Subcutaneous adipose tissue (tissue), 3 donors: ENCODE measurements around a stretch of chr17.

DNA sequence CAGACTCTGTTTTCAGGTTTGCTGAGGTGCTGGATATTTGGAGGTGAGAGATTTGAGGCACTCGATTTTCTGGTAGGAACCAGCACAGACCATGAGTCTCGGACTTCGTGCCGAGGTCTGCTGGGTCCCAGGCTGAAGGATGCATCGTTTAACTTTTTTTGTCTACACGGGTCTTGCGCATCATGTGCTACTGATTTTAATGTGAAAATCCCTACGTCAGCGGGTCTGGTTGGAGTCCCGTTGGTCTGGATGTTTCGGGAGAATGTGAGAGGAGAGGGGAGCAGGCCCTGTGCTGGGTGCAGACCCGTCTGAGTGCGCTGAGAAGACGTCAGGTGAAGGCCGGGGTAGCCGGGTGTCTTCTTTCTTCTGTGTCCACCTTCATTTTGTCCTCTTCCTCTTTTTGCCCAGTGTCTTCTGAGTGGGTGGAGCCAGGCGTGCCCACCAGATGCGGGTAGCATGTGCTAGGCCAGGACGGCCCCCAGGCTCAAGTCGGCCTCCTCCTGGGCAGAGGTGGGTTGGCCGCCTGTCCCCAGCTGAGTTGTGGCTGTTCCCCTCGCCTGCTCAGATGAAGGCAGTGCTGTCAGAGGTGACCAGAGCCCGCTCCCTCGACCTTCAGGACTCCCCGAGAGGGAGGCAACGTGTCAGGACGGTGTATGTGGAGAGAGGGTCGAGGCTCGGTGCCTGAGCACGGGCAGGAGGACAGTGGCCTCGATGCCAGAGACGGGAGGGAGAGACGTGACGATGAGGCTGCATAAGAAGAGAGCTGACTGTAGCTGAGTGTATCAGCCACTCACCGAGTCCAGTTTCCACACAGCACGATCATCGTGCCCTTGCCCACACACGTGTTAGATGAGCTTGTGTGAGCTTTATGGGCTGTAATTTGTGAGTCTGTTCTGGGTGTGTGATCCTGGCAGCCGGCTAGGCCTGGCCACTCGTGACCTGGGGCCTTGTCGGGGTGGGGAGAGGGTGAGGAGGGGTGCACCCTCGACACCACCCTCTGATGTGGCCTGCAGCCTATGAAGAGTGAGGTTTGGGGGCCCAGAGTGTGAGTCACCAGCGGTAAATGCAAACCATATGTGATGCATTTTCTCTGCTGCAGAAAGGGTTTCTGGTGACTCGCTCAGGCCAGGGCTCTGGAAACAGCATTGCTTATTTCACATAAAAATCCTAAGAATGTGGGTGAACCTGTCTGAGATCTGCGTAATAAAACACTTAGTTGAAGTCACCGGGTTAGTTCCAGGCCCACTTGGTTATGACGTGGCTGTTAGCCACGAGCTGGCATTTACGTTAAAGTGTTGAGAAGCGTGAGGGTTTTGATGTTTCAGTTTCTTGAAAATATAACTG lies 3.7 kb downstream of the METRNL start:
- PRO-cap: unidirectional peak, minus-strand start at position 385 of the sequence; bidirectional peak, plus-strand start at position 1,114 of the sequence, minus-strand start at position 922 of the sequence
- RAMPAGE, long total RNA, 3 experiments: start-site peak on the plus strand in 1 of 3 experiments, centred at position 717 of the sequence, 18 reads per replicate

- PRO-cap: no peak
- RAMPAGE, long total RNA, 3 experiments: no peak in any of the 3 experiments
Measured at GRCh38 chr17:83087710-83088219, 8.4 kb downstream of the METRNL start.

DNA sequence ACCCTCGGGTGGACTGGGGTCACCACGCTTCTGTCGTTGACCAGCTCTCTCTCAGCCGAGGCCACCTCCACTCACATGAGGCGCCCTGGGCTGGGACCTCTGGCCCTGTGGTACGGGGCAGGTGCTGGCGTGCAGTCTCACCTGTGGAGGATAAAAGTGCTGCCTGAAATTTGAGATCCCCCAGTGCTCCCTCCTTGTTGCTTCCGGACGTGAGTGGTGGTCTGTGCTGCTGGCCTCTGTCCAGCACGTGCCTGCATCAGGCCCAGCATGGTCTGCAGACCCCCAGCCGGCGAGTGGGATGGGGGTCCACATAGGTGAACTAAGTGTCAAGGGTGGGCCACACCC lies 11.2 kb downstream of the METRNL start:
- PRO-cap: no peak
- RAMPAGE, long total RNA, 3 experiments: no peak in any of the 3 experiments

DNA sequence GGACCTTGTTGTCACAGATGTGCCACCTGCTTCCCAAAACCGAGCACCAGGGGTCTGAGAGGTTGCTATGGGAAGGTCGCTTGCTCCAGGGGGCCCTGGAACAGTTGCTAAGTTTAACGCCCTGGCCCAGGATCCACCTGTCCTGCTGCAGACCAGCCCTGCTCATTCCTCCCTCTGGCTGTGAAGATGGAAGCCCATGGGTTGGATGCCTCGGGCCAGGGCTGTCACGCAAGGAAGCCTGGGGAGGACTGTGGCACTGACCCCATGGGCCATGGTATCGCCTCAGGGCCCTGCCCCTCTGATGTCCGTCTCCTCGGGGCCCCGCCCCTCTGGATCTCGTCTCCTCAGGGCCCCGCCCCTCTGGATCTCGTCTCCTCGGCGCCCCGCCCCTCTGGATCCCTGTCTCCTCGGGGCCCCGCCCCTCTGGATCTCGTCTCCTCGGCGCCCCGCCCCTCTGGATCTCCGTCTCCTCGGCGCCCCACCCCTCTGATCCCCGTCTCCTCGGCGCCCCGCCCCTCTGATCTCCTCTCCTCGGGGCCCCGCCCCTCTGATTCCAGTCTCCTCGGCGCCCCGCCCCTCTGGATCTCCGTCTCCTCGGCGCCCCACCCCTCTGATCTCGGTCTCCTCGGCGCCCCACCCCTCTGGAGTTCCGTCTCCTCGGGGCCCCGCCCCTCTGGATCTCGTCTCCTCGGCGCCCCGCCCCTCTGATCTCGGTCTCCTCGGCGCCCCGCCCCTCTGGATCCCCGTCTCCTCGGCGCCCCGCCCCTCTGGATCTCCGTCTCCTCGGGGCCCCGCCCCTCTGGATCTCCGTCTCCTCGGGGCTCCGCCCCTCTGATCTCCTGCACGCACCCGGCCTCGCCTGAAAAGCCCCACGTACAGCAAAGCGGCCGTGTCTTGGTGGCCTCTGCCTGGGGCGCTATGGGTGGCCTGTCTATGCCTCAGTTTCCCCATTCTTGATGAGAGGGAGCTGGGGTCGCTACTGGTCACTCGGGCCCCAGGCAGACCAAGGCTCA lies 24.0 kb downstream of the METRNL start:
- PRO-cap: unidirectional peak, minus-strand start at position 182 of the sequence; bidirectional peak, plus-strand start at position 500 of the sequence, minus-strand start at position 300 of the sequence; bidirectional peak, plus-strand start at position 842 of the sequence, minus-strand start at position 801 of the sequence
- RAMPAGE, long total RNA, 3 experiments: no peak in any of the 3 experiments

DNA sequence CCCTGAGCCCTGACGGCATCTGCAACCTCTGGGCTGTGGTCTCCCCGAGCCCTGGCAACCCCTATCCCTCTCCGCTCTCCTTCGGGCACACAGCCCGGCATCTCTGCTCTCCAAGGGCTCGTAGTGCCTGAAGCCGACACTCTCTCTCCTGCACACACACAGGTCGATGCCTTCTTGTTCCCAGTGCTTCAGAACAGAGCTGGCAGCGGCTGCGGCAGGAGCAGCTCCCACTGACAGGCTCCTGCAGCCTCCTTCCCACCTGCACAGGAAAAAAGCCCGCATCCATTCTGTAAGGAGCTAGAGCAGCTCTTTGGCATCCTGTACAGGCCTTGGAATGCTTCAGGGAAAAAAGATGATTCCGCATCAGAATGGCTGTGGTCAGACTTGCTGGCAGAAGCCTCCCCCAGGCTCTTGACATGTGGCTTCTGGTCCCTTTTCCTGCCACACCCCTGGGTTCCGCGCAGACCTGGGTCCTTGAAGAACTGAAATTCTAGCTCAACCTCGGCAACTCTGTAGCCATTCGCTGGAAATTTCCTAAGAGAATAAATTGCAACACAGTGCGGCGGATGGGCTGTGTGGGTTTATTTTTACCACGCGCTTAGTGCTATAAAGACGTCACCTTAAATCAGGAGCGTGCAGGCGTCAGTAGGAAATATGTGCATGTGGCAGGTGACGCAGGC lies 46.0 kb downstream of the METRNL start:
- PRO-cap: no peak
- RAMPAGE, long total RNA, 3 experiments: start-site peak on the minus strand in 2 of 3 experiments, centred at positions 362 to 425 of the sequence, 7 to 16 reads per replicate